PC-3 (cell line): ENCODE measurements around a stretch of chr15.

- RAMPAGE, long total RNA: no peak
Measured at GRCh38 chr15:68277115-68277513, 431 bp upstream of the FEM1B start.

DNA sequence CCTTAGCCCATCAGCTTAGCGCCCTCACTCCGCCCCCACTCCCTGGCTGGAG, 205 bp upstream of the FEM1B start:
- RAMPAGE, long total RNA: no peak

- RAMPAGE, long total RNA: no peak
Measured at GRCh38 chr15:68340907-68341565, 63.5 kb downstream of the FEM1B start.

GRCh38 chr15:68352275-68352954, 74.9 kb downstream of the FEM1B start:
- RAMPAGE, long total RNA: no peak

GRCh38 chr15:68415264-68415977, 16.5 kb downstream of the ITGA11 start:
- RAMPAGE, long total RNA: no peak

- RAMPAGE, long total RNA: no peak
Measured at GRCh38 chr15:68492684-68493317, 60.8 kb upstream of the ITGA11 start.

DNA sequence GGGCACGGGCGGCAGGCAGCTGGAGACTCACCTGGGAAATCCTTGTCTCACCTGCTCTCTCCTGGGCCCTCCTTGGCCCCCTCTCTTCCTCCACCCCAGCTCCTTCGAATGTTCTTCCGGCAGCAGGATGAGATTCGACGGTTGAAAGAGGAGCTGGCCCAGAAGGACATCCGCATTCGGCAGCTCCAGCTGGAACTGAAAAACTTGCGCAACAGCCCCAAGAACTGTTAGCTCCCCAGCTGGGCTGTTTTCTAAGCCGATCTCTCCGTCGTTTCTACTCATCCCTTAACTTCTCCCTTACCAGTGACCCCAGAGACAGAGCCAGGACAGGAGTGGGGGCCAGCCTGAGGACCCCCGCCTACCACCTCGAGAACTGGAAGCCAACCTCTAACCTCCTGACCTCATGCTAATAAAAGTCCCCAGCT, 94.9 kb downstream of the ANP32A start:
- RAMPAGE, long total RNA: no peak

DNA sequence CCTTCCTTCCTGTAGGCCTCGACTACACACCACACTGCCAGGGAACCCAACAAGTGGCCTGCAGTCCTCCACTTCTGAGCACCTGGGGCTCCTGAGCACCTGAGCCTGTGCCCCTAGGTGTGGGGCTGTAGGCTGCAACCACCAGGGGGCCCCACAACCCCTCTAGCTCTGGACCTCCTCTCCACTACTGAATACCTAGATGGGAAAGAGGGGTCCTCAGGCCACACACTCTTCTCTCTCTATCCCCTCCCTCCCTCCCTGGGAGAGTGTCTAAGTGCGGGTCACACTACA, 37.0 kb downstream of the ANP32A start:
- RAMPAGE, long total RNA: no peak

- RAMPAGE, long total RNA: no peak
Measured at GRCh38 chr15:68818349-68819370, 2.0 kb downstream of the ANP32A start.

GRCh38 chr15:69074846-69075290, 60.4 kb downstream of the NOX5 start:
- RAMPAGE, long total RNA: no peak

DNA sequence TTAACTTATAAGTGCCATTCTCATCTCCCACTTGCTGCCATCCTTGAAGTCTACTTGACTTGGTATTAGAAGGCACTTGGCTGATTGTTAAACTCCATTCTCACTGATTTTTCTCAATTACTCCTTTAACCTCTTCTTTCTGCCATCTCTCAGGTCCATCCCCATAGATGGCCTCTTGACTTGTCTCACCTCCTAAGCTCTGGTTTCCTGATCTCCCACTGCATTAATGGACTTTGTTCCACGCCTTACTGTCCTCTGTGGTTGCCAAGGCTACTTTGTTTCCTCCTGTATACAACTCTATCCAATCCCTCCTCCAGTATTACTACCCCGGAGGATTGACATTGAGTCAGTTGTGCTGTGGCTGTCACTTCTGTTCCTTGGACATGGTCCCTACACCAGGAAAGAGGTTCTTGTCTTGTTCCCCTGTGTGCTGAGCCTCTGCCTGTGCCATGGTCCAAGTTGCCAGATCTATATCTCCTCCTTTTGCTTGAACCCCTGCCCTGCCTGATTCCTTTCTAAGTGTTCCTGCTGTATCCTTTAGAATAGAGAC, 10.6 kb upstream of the GLCE start:
- RAMPAGE, long total RNA: no peak

DNA sequence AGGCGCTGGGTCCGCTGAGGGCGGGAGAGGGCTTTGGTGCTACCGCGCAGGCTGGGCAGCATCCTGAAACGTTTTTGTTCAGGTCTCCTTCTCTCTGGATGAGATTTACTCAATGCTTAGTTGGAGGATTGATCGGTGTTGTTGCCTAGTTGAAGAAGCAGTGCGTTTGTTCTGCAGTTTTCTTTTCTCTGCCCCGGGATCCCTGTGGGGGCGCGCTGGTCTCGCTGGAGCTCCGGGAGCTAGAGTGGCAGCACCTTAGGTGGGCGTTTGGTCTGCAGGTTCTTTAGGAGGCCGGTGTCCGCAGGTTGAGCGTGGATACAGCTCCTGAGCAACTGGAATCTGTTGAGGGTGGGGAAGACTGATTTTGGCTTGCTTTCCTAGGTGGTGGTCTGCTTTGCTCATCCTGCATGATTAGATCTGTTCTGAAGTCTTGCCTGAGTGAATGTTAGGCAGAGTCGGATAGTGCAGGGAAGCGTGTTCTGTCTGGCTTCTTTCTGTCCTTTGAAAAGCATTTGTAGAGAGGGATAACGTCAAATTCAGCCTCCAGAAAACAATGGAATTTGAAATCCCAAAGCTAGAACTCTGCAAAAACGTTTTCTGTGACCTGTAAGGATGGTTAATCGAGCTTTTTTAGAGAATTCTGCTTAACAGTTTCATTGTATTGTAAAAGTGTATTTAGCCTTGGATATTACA, 1.3 kb downstream of the GLCE start:
- RAMPAGE, long total RNA: no peak

DNA sequence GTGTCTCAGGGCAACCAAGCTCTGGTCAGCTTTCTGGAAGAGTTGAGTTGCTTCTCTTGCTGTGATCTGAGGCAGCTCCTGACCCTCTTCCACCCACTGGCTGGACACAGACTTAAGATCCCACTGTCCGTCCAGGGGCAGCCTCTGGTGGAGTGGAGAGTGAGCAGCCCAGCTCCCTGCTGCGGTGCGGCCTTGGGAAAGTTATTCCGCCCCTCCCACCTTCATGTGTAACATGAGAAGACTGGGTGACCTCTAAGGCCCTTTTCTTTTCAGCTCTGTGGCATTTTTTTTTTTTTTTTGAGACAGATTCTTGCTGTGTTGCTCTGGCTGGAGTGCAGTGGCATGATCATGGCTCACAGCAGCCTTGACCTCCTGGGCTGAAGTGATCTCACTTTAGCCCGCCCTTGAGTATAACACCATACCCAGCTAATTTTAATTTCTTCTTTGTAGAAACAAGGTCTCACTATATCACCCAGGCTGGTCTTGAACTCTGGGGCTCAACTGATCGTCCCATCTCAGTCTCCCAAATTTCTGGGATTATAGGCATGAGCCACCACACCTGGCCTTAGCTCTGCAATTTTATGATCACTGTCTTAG, 55.7 kb upstream of the KIF23 start:
- RAMPAGE, long total RNA: no peak

DNA sequence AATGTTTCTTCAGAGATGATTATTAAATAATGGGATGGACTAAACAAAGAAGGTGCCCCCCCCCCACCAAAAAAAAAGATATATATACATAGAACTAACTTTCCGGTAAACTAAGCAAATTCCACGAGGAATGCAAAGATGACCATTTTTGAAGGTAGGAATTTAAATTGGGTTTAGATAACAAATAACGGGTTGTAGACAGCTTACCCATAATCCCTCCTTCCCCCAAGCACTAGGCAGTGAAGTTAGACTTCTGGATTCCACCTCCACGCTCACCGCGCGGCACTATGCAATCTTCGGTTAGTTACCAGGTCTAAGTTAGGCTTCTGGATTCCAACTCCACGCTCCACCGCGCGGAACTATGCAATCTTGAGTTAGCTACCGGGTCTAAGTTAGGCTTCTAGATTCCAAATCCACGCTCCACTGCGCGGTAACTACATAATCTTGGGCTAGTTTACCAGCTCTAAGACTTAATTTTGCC, 805 bp upstream of the RPLP1 start:
- RAMPAGE, long total RNA: no peak

DNA sequence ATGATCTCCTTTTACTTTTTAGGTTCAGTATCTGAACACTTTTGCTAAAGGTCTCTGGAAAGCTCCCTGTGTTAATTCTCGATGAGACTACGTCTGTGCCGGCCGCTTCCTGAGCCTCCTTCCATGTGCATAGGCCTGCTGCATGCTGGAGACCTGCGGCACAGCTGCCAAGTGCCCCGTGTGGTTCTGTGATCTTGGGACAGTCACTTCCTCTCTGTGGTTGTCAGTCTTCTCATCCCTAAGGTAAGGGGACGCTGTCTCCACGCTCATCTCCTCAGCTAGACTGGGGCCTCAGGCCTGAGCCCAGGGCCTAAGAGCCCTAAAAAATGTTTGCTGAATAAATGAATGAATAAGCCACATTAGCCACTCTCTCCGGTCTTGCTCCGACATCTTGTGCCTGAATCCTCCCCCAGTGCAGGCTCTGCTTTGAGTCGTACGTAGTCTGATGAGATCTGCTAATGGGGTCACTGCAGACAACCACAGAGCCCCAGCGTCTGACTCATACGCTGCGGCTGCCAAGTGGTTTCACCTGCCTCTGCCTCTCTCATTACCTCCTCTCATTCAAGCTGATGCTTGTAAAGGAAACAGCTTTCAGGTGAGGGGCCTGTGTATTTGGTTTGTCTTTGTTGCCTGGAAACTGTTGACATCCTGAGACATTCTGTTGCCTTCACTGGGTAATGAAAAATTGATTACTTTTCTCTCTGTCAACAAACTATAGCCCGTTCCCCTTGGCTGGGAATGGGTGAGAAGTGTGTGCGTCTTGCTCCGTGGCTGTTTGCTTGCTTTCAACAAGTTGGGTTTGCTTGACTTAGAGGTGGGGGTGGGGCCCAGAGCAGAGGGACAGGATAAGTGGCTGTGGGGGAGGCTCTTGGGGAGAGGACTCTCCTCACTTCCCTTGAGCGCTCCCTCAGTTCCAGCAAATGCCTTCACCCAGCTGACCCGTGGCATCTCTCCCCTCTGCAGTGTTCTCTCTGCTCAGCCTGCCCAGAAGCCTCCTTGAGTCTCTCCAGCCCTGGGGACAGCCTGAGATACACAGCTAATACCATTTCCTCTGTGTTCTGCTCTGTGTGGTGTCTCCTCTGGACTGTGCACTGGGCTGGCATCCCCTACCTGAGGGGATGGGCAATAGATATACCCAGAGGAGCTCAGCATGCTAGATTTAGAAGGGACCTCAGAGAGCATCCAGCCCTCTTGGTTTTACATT, 15.9 kb downstream of the RPLP1 start:
- RAMPAGE, long total RNA: no peak

- RAMPAGE, long total RNA: no peak
Measured at GRCh38 chr15:69484709-69485230, 32.2 kb downstream of the RPLP1 start.

GRCh38 chr15:69488129-69488460, 35.5 kb downstream of the RPLP1 start:
- RAMPAGE, long total RNA: no peak

GRCh38 chr15:69524793-69525201, 72.2 kb downstream of the RPLP1 start:
- RAMPAGE, long total RNA: no peak

- RAMPAGE, long total RNA: no peak
Measured at GRCh38 chr15:69562580-69563841, 110.4 kb downstream of the RPLP1 start.

DNA sequence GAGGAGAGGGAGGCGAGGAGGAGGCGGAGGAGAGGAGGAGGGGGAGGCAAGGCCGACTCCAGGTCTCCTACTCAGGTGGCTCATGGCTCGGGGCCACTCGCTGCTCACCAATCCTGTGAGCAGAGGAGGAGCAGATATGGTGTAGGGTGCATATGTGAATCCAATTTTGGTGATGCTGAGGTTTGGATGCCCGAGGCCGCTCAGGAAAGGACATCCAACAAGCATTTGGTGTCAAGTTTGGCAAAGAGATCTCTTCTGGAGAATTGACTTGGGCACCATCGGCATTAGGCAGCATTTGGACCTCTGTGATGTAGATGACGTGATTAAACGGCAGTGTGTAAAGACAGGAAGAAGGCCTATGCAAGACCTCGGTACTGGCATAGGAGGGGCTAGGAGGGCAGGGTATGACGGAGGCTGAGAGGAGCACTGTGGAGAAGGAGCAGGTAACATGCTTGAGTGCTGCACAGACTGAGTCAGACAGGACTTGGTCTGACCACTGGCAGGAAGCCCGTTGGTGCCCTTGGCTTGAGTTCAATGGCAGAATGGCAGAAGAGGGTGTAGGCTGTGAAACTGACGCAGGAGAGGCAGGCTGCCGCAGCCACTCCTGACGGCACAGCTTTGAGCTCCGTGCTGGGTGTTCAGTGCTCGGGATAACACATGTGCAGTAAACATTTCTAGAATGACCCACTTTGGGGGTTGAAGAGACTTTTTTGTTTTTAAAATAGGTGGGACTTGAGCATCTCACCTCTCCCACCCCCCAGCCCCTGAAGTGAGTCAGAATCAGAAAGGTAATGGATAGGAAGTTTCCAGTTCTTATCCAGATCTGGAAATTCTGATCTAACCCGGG, 126.1 kb downstream of the RPLP1 start:
- RAMPAGE, long total RNA: no peak